Bronchial lymph node (tissue), 1 donor: ENCODE data around the genes OR2L8, OR2T29 and OR2T10.

DNA sequence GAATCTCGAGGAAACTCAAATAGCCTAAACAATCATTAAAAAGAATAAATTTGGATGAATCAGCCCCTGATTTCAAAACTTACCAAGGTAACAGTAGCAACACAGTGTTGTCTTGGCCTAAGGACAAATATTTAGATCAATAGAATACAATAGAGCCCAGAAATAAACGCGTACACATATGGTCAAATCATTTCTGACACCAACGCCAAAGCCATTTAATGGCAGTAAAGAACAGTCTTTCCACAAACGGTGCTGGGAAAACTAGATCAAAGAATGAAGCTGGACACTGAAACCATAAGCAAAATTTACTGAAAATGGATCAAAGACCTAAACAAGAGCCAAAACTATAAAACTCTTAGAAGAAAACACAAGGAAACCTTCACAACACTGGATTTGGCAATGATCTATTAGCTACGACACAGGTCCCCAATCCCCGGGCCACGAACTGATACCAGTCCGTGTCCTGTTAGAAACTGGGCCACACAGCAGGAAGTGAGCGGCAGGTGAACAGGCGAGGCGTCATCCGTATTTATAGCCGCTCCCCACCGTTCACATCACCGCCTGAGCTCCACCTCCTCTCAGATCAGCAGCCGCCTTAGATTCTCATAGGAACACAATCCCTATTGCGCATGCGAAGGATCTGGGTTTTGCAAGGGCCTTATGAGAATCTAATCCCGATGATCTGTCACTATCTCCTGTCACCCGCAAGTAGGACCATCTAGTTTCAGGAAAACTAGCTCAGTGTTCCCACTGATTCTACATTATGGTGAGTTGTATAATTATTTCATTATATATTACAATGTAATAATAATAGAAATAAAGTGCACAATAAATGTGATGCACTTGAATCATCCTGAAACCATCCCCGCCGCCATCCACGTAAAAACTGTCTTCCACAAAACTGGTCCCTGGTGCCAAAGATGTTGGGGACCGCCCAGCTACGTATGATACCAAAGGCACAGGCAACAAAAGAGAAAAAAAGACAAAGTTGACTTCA lies 11.9 kb downstream of the TFB2M start:
- PRO-cap, result no peak

- PRO-cap, result no peak
Observed at GRCh38 chr1:246597206-246597764, 31.0 kb downstream of the CNST start.

DNA sequence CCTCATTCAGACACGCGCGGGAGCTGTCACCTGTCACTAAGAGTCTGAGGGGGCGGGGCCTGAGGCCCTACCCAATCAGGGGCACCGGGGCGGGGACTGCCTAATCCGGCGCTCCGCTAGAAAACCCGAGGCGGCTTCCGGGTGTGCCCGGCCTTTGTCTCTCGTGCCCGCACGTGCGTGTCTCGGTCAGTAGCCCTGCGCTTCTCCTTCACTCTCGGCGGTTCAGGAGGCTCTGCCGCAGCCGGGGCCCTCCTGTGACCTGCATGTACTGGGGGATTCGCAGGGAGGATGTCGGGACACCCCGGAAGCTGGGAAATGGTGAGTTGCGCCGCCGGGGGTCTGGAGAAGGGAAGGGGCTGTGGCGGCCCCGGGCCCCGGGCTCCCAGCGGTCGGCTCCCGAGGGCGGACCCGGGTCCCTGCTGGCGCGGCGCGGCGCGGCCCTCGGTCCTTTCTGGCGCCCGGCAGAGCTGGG lies 22.2 kb upstream of the ZNF669 start:
- PRO-cap, result no peak

GRCh38 chr1:247424382-247425047 lies 8.5 kb downstream of the NLRP3 start:
- PRO-cap, result no peak

- PRO-cap, result no peak
Observed at GRCh38 chr1:247948449-247949083, at the start of gene OR2L8. OR2L8 (plus strand) TSS chr1:247948858.

GRCh38 chr1:248562601-248563213 lies at the start of gene OR2T29:
OR2T29 (minus strand) TSS chr1:248562772.
- PRO-cap, result no peak

GRCh38 chr1:248597559-248597789 lies at the start of gene OR2T10:
OR2T10 (minus strand) TSS chr1:248597700.
- PRO-cap, result no peak

DNA sequence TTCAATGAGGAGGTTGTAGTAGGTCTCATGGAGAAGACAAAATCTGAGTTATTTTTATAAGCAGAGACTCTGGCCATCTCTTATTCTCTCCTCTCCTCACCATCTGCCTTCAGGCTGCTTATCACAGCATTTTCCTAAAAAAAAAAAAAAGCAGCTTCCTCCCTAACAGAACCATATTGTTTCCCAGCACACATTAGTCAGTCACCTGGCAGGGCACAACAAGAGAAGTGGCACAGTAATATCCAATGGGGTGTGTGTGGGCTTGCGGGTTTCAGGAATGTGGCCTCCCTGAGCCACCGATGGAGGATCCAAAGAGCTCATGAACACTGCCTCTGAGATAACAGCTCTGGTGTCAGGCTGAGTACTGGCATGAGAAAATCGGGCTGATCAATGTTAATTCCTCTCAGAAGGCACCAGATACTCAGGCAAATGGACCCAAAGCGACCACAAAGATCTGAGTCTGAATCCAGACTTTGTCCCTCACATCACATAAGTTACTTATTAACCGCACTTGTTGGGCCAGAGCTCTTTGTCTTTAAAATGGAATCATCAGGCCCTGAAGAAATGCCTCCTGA lies 2.2 kb upstream of the LYPD8 start:
- PRO-cap, result no peak

- PRO-cap, result unidirectional peak, minus-strand start at chr1:248819065
Observed at GRCh38 chr1:248819001-248819461, 6.7 kb downstream of the SH3BP5L start.

- PRO-cap, result no peak
Observed at GRCh38 chr1:248837376-248837803, 634 bp upstream of the ZNF672 start.

GRCh38 chr1:248855084-248856084 lies 3.5 kb downstream of the ZNF692 start:
- PRO-cap, result no peak

- PRO-cap, result bidirectional peak, plus-strand start at chr1:248873851, minus-strand start at chr1:248873782; bidirectional peak, plus-strand start at chr1:248874248, minus-strand start at chr1:248874155
Observed at GRCh38 chr1:248873429-248874589, 14.9 kb upstream of the ZNF692 start.